ENCODE measurements around the genes GNPTG and PTX4.

DNA sequence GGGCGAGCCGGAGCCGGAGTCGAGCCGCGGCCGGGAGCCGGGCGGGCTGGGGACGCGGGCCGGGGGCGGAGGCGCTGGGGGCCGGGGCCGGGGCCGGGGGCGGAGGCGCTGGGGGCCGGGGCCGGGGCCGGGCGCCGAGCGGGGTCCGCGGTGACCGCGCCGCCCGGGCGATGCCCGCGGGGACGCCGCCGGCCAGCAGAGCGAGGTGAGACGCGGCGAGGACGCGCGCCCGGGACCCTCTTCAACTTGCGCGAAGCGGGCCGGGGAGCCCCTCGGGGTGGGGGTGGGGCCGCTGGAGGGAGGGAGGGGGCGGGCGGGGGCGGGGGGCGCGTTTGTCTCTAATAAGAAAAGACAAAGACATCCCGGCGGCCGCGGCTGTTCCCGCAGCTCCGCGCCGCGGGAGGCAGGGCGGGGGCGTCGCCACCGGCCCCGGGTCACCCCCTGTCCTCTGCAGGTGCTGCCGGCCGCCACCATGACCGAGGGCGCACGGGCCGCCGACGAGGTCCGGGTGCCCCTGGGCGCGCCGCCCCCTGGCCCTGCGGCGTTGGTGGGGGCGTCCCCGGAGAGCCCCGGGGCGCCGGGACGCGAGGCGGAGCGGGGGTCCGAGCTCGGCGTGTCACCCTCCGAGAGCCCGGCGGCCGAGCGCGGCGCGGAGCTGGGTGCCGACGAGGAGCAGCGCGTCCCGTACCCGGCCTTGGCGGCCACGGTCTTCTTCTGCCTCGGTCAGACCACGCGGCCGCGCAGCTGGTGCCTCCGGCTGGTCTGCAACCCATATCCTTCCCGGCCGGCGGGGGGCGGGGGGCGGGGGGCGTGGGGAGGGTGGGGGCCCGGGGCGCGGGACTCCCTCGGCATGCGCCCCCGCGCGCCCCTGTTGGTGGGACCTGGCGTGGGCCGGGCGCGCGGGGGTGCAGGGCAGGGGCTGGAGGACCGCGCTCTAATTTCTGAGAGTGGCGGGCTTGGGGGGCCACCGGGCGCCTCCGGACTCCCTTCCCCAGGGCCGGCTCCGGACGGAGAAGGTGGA is 670 bp downstream of the CACNA1H start:
- RRBS: 3% methylated on average over 97 of the region's 146 CpGs
CAGE:
- cytosol, long polyA plus RNA: no peak
- long polyA plus RNA: no peak
- nucleus, long polyA plus RNA: no peak

DNA sequence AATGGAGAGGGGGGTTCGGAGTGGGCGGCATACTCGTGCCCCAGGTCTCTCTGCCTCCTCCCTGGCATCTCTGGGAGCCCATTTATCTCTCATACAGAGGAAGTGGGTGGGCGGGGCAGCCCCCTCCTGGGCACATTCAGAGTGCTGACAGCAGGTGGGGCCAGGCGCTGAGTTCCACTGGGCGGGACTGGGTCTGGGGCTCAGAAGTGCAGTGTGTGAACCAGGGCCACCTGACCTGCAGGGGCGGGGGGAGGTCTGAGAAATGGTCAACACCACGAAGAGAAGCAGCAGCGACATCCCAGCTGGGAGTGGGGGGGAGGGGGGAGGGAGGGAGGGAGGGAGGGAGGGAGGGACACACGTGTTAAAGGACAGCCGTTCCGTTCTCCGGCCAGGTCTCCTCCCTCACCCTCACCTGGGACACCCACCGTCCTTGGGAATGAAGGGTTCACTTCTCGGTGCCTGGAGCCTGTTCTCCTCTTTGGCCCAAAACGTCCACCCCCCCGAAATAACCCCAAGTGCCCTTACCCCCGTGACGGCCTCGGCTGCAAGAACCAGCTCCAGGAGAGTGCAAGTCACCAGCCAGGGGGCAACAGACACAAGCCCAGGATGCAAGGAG is 20.2 kb upstream of the UBE2I start:
- RRBS: no CpG with 5 or more reads among the region's 20 CpGs
CAGE:
- cytosol, long polyA plus RNA: no peak
- long polyA plus RNA: no peak
- nucleus, long polyA plus RNA: no peak

- RRBS: no CpG with 5 or more reads among the region's 11 CpGs
CAGE:
- cytosol, long polyA plus RNA: no peak
- long polyA plus RNA: no peak
- nucleus, long polyA plus RNA: no peak
Measured at GRCh38 chr16:1296731-1297562, 12.5 kb upstream of the UBE2I start.

- RRBS: 86% methylated on average over 5 of the region's 41 CpGs
CAGE:
- cytosol, long polyA plus RNA: no peak
- long polyA plus RNA: no peak
- nucleus, long polyA plus RNA: no peak
Measured at GRCh38 chr16:1317228-1318313, 8.1 kb downstream of the UBE2I start.

- RRBS: no CpG with 5 or more reads among the region's 15 CpGs
CAGE:
- cytosol, long polyA plus RNA: no peak
- long polyA plus RNA: no peak
- nucleus, long polyA plus RNA: no peak
Measured at GRCh38 chr16:1319475-1319898, 10.1 kb downstream of the UBE2I start.

DNA sequence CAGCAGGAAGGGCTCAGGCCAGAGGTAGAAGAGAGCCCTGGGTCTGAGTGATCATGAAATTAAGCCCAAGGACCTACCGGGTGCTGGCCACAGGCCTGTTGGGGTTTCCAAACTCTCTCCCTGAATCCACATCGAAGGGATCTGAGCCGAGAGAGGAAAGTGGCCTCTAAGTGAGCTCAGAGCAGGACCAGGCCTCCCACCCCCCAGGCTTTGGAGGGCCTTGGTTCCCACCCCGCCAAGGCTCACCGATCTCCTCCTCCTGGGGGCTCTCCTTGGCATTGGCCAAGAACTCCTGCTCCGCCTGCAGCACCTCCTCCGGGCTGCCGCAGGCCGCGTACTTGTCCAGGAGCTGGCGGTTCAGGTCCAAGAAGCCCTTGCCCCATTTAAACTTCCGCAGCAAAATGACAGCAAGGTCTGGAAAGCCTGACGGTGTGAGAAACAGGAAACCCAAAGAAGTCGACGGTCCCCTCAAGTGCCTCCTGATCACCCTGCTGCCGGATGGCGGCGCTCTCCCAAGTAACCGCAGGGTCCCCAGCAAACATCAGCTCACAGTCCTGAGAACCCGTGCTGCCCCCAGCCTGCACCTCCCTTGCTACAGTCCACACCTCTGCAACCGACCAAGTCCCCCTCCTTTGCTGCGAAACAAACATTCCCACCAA is 1.7 kb downstream of the TSR3 start:
- RRBS: no CpG with 5 or more reads among the region's 22 CpGs
CAGE:
- cytosol, long polyA plus RNA: no peak
- long polyA plus RNA: start-site peak on the minus strand centred at position 119 of the sequence, 9 bp wide, 53 and 59 reads in 2 replicates; start-site peak on the minus strand centred at position 297 of the sequence, 95 bp wide, 484 and 363 reads in 2 replicates
- nucleus, long polyA plus RNA: start-site peak on the minus strand centred at position 133 of the sequence, 77 bp wide, 99 and 175 reads in 2 replicates; start-site peak on the minus strand centred at position 298 of the sequence, 94 bp wide, 63 and 325 reads in 2 replicates

GRCh38 chr16:1351663-1352501 is at the start of gene GNPTG:
Gene GNPTG (plus strand): TSS chr16:1351931.
- RRBS: 2% methylated on average over 57 of the region's 98 CpGs
CAGE:
- cytosol, long polyA plus RNA: no peak
- long polyA plus RNA: no peak
- nucleus, long polyA plus RNA: no peak

DNA sequence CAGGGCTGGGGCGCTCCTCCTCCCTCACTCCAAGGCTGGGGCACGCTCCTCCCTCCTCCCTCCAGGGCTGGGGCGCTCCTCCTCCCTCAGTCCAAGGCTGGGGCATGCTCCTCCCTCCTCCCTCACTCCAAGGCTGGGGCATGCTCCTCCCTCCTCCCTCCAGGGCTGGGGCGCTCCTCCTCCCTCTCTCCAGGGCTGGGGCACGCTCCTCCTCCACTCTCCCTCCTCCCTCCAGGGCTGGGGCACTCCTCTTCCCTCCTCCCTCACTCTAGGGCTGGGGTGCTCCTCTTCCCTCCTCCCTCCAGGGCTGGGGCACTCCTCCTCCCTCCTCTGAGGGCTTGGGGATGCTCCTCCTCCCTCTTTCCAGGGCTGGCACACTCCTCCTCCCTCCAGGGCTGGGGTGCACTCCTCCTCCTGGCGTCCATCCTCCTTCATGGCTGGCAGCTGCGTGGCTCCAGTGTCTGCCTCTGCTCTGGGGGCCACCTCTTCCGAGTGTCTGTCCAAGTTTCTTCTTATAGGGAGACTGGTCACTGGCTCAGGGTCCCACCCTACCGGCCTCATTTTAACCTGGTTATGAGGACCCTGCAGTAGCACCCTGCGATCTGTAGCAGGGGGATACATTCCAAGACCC is 24.5 kb downstream of the GNPTG start:
- RRBS: no CpG with 5 or more reads among the region's 10 CpGs
CAGE:
- cytosol, long polyA plus RNA: no peak
- long polyA plus RNA: no peak
- nucleus, long polyA plus RNA: no peak

DNA sequence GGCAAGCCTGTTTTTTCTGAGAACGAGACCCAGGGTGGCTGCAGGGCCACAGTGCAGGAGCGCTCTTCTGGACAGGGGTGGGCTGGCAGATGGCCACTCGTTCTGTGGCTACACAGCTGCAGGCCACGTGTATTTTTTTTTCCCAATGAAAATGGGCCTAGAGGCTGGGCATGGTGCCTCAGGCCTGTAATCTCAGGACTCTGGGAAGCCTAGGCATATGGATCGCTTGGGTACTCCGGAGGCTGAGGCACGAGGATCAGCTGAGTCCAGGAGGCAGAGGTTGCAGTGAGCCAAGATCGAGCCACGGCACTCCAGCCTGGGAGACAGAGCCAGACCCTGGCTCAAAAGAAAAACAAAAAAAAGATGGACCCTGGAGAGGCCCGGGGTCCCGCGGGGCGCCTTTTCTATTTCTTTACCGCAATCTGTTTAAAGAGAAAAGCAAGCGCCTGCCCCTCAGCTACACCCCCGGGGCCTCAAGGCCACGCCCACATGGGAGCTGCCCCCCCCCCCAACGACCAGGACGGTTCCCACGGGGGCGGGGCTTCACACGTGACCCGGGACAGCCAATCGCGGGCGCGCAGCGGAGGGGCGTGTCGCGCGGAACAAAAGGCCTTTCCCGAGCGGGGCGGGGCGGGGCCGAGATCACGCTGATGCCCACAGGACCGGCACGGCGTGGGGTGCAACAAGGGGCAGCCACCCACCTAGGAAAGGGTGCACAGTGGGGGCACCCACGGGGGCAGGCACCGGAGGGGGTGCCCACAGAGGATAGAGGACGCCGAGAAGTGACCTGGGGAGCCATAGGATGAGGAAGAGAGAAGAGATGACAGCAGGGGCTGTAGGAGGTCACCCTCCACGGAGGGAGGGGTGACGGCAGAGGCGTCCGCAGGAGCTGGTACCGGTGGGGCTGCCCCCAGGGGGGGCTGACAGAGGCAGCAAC is 6.5 kb downstream of the UNKL start:
- RRBS: 1% methylated on average over 26 of the region's 50 CpGs
CAGE:
- cytosol, long polyA plus RNA: no peak
- long polyA plus RNA: start-site peak on the plus strand centred at position 624 of the sequence, 48 bp wide, 5 and 14 reads in 2 replicates
- nucleus, long polyA plus RNA: no peak

- RRBS: 91% methylated on average over 16 of the region's 57 CpGs
CAGE:
- cytosol, long polyA plus RNA: no peak
- long polyA plus RNA: no peak
- nucleus, long polyA plus RNA: no peak
Measured at GRCh38 chr16:1444761-1445800, 725 bp upstream of the CCDC154 start.

DNA sequence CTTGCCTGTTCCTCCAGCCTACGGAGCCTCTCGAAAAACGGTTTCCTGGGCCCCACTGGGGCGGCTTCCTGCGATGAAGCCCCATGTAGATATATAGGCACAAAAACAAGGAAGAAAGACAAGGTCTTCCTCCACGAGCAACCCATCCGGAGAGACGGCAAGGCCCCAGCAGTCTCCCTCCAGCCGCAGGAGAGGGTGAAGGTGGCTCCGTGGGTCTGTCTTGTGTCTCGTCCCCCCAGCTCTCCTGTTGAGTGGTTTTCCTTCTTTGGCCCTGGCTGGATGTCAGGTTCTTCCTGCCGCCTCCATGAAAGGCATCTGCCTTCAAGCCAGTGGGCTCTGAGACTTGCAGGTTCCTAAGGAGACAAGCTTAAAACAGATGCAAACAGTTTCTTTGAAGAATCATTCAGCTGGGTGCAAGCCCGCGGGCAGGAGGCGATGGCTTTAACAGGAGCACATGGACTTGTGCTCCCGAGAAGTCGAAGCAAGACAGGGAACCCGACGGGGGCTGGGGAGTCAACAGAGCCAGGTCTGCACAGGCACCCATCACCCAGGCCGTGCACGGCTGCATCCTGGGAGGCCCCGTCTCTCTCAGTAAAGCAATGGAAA is at the start of gene PTX4:
Gene PTX4 (minus strand): TSS at position 181 of the 606 bp plus-strand sequence.
- RRBS: no CpG with 5 or more reads among the region's 22 CpGs
CAGE:
- cytosol, long polyA plus RNA: no peak
- long polyA plus RNA: no peak
- nucleus, long polyA plus RNA: no peak

GRCh38 chr16:1500675-1501035 is 7.5 kb downstream of the TELO2 start:
- RRBS: 94% methylated on average over 12 of the region's 22 CpGs
CAGE:
- cytosol, long polyA plus RNA: no peak
- long polyA plus RNA: no peak
- nucleus, long polyA plus RNA: no peak

- RRBS: 82% methylated on average over 16 of the region's 70 CpGs
CAGE:
- cytosol, long polyA plus RNA: no peak
- long polyA plus RNA: no peak
- nucleus, long polyA plus RNA: no peak
Measured at GRCh38 chr16:1533853-1534959, 740 bp downstream of the TMEM204 start.

DNA sequence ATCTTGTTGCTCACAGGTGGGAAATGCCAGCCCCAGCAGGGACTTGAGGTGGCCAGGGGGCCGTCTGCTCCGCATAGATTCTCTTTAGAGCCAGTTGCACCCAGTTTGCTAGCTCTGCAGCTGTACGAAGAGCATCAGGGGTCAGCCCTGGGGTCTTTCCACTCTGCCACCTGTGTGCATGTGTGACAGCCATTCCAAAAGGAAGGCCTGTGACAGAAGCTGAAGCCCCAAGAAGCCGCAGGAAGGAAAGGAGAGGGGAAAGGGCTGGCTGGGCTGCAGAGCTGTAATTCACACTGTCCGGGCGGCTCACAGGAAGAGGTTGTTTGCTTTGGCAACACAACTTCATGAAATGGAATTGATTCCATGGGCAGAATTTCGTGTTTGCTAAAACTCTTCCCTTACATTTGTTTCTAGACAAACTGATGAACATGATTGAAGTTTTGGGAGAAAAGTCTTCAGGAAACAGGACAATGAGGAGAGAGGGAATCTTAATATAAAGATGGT is 14.7 kb downstream of the TMEM204 start:
- RRBS: no CpG with 5 or more reads among the region's 7 CpGs
CAGE:
- cytosol, long polyA plus RNA: no peak
- long polyA plus RNA: no peak
- nucleus, long polyA plus RNA: no peak

GRCh38 chr16:1612733-1613199 is 606 bp downstream of the CRAMP1 start:
- RRBS: 2% methylated on average over 23 of the region's 41 CpGs
CAGE:
- cytosol, long polyA plus RNA: no peak
- long polyA plus RNA: no peak
- nucleus, long polyA plus RNA: no peak

DNA sequence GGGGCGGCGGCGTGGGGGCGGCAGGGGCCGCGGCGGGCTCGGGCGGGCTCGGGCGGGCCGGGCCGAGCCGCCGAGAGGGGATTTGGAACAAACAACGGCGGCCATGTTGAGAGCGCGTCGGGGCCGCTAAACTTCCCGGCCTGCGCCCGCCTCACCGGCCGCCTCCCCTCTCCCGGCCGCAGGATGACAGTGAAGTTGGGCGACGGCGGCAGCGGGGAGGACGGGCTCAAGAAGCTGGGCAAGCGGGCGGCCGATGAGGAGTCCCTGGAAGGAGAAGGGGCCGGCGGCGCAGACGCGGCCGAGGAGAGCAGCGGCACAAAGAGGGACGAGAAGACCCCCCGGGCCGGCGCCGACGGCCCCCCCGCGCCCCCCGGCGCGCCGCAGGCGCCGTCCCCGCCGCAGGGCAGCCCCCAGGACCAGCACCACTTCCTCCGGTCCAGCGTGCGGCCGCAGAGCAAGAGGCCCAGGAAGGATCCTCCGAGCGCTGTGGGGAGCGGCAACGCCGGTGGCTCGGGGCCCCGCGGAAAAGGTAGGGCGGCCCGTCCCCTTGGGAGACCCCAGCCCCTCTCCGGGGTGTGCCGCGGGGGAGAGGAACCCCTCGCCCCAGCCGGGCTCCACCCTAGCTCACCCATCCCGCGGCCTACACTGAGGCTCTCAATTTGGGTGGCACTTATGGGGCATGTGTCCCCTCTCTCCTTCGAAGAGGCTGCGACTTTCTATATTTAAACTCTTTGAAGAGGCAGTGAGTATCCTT is 2.5 kb downstream of the CRAMP1 start:
- RRBS: 2% methylated on average over 61 of the region's 82 CpGs
CAGE:
- cytosol, long polyA plus RNA: no peak
- long polyA plus RNA: no peak
- nucleus, long polyA plus RNA: no peak

GRCh38 chr16:1773342-1773888 is 481 bp upstream of the MRPS34 start:
- RRBS: 2% methylated on average over 32 of the region's 67 CpGs
CAGE:
- cytosol, long polyA plus RNA: no peak
- long polyA plus RNA: no peak
- nucleus, long polyA plus RNA: no peak

DNA sequence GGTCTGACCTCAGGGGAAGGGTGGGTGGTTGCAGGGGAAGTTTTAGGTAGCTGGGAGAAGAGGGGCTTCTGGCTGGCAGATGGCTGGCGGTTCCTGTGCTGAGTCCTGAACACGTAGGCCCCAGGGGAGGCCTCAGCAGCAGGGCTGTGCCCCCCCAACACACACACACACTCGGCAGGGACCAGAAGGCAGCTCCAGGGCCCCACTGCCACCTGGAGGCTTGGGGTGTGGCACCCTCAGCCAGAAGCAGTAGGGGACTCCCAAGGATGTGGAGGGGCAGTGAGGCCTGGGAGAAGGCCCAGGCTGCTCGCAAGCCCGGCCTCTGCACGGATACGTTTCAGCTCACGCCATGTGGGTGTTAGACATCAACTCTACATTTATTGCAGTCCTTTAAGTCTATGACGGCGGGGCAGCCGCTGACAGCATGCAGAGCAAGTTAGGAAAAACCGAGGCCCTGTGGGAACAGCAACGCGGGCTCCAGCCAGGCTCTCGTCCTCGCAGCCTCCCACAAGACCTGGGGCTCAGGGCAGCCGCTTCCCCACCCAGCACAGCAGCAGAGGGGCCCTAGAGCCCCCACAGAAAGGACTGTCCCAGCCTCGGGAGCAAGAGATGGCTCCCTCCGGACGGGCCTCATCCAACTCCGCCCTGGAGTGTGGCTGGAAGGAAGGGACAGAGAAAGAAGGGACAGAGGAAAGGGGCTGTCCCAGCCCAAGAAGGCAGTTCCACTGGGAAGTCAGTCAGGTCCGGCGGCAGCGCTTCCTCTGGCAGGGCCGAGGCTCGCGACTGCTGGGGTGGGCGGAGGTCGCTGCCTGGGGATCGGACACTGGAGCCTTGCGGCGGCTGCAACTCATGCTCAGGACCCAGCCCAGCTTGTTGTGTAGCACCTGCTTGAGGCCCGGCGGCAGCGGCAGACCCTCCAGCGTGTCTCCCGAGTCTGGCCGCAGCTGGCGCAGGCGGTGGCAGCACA is 3.7 kb upstream of the MRPS34 start:
- RRBS: no CpG with 5 or more reads among the region's 40 CpGs
CAGE:
- cytosol, long polyA plus RNA: no peak
- long polyA plus RNA: no peak
- nucleus, long polyA plus RNA: no peak

DNA sequence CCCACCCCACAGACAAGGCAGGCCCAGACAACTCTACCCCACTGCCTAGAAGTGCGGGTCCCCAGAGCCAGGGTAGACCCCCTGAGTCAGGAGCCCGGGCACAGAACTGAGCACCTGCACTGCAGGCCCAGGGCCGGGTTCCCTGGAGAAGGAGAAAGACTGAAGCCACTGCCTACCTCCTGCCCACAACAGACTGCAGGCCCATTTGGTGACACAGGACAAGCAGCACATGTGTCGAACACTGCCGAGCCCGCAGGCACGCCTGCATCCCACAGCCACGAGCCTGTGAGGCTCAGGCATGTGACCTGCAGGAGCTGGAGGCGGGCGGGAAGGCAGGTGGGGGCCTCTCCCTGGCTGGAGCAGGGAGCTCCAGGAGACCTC is 2.8 kb downstream of the SPSB3 start:
- RRBS: no CpG with 5 or more reads among the region's 10 CpGs
CAGE:
- cytosol, long polyA plus RNA: no peak
- long polyA plus RNA: no peak
- nucleus, long polyA plus RNA: no peak

DNA sequence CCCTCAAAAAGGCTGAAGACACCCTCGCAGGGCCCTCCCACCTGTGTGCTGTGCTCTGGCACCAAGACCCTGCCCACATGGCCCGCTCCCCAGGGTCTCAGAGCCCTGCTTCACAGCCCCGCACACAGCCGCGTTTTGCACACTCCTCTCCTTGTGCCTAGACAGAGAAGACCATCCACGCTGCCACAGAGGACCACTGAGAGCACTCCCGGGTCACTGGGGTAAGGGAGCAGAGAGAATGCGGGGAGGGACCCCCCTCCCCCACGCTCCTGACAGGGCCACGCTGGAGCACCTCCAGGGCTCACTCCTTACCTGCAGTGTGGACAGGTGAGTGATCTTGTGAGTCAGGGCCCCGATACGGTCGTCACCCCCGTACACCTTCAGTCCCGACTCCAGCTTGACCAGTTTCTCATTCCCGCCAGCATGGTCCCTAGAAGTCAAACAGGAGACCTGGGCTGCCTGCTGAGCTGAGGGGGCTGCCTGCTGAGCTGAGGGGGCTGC is 7.0 kb downstream of the HAGH start:
- RRBS: no CpG with 5 or more reads among the region's 16 CpGs
CAGE:
- cytosol, long polyA plus RNA: no peak
- long polyA plus RNA: no peak
- nucleus, long polyA plus RNA: no peak